WTC11 (cell line): Measurements from ENCODE around the genes C7orf31 and HNRNPA2B1.

DNA sequence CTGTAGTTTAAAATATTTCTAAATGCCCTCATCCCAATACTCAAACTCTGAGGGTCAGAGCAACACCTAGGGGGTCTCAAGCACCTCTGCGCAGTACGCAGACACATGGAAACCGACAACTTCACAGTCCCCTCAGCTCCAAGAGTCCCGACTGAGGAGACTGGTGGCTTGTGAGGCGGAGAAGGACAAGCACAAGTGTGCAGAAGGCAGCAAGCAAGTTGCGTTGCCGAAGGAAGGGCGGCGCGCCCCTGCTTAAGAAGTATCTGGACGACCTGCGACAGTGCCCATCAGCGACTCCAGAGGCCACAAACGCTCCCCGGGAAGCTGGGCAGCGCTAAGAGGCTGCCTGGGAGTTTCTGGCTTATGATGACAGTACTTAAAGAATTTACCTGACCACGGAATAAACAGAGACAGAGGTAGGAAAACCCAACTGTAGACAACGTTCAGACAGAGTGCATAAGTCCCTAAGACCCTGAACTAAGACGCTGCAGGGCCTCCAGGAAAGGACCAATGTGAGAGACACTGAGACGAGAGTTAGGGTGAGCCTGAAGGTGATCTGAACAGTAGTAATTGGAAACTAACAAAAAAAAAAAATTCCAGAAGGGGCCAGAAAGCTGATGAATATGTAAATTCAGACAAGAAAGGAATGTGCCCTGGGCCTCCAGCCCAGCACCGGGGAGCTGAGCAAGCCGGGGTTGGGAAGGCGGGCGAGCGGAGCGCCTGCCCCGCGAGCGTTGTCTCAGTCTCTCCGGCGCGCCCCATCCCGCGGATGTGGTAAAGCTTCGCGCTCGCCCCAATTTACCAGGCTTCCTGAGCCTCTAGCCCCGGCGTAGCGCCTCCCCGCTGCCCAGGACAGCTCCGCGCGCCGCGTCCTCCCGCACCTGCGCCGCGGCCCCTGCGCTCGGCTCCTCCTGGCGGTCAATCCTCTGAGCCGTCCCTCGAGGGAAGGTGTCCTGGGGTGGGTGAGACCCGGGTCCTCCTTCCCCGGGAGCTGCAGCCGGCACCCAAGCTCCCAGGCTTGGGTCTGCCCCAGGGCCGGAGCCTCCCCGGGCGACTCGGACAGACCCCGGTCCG lies 933 bp downstream of the OSBPL3 start:
- PRO-cap = bidirectional peak, plus-strand start at position 687 of the sequence, minus-strand start at position 514 of the sequence; bidirectional peak, plus-strand start at position 742 of the sequence, minus-strand start at position 773 of the sequence

DNA sequence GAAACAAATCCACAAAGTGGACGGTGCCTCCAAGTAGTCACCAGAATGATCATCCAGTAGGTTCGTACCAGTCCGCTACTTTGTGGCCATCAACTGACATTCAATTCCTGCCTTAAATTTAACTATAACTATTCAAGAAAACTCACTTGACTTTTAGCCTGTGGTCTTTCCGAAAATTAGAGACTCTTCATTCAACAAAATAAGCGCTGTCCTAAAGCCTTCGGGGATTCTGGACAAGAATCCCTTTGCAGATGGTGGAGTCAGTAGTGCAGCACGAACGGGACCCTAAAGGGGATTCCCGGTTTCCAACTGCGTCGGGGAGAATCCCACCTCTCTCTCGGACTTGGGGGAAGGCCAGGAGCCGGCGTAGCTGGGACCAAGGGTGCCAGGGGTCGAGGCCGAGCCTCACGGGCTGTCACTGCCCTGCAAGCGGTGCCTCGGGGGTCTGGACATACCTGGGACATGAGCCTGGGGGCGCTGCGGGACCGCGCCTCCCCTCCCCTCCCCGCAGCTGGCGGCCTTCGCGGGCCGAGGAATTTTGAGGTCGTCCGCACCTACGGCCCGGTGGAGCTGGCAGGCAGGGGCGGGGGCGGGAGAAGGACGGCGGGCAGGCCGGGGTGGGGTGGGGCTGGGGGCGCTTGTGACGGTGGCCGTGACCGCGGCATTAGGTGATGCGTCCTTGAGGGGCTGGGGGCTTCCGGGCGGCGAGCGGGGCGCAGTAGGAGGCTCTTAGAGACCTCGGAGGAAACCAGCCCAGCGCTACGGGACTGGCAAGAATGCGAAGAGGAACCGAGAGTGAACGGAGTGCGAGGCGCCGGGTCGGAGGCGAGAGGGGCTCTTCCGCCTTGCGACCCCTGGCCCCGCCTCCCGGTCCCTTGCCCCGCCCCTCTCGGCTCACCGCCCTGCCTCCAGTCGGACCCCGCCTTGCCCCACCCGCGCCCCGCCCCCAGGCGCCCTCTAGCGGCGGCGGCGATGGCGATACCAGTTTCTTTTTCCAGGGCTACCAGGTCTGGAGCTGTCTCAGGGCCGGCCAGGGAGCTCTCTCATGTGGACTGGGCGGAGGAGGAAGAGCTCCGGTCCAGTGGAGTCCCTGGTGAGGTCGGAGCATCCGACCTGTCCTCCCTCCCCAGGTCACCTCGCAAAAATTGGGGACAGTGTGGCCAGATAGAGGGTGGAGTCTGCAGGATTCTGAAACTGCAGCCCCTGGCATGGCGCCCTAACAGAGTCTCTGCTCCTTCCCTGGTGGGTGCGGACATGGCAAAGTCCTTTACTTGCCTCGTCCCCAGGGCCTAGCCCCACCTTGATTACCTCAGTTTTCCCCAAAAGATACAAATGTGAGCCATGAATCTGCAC lies at the start of gene C7orf31:
Gene C7orf31 (minus strand): TSS at position 839 of the 1,353 bp plus-strand sequence.
- PRO-cap = unidirectional peak, plus-strand start at position 341 of the sequence; bidirectional peak, plus-strand start at position 1,046 of the sequence, minus-strand start at position 797 of the sequence

- PRO-cap = no peak
Measured at GRCh38 chr7:25261138-25261559, 32.9 kb upstream of the NPVF start.

- PRO-cap = no peak
Measured at GRCh38 chr7:25326282-25326802, 98.1 kb upstream of the NPVF start.

DNA sequence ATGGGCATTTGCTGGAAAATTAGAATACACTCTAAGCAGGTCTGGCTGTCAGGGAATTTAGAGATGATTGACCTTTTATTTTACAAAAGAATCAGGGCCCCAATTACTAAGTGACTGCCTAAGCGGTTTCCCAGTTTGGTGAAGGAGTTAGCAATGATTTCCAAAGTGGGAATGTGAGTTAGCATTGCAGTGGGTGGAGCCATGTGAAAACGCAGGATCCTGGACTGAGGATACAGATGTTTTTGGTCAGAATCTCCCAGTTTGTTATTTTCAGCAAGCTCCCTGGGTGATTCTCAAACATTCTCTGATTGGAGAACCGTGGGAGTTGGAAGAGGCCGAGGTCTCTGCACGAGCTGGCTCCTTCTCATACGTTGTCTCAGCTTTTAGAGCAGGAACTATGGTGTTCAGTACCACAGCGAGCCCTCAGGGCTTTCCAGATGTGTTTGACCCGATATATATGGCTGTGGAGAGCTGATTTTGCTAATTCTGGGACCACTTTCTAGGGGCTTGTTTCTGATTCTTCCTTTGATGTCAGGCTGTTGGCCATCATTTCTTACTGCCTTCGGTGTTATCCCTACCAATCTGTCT lies 396.5 kb upstream of the NPVF start:
- PRO-cap = no peak

GRCh38 chr7:25752857-25753945 lies 398.8 kb upstream of the NFE2L3 start:
- PRO-cap = no peak

DNA sequence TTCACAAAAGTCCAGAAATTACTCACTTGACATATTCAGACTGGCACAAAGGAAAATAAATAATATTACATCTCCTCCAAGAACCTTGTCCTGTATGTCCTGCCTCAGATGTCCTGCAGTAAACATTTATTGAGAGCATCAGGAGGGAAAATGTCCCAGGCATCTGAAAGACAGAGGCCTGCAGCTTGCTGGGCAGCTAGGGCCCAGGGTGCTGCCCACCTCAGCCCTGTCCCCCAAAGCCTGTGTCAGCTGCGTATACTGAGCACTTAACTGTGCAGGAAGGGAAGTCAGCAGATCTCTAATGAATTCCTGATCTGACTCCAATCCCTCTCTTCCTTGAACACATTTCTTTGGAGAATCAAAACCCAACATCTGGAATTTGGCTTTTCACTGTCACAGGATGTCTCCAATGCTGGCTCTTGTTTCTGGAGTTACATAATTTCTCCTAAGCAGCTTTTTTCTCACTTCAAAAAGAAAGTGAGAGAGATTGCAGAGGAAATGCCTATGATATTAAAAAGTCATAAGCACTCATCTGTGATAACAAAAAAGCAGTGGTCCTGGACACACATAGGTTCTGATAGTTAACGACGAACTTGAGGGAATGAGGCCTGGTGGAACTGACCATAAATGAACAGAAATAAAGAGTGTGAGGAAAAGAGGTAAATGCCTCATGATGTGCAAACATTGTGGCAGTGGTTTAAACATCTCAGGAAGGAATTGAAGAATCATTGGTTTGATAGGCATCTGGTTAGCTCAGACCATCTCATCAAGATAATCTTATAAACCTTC lies 364.6 kb upstream of the NFE2L3 start:
- PRO-cap = no peak

DNA sequence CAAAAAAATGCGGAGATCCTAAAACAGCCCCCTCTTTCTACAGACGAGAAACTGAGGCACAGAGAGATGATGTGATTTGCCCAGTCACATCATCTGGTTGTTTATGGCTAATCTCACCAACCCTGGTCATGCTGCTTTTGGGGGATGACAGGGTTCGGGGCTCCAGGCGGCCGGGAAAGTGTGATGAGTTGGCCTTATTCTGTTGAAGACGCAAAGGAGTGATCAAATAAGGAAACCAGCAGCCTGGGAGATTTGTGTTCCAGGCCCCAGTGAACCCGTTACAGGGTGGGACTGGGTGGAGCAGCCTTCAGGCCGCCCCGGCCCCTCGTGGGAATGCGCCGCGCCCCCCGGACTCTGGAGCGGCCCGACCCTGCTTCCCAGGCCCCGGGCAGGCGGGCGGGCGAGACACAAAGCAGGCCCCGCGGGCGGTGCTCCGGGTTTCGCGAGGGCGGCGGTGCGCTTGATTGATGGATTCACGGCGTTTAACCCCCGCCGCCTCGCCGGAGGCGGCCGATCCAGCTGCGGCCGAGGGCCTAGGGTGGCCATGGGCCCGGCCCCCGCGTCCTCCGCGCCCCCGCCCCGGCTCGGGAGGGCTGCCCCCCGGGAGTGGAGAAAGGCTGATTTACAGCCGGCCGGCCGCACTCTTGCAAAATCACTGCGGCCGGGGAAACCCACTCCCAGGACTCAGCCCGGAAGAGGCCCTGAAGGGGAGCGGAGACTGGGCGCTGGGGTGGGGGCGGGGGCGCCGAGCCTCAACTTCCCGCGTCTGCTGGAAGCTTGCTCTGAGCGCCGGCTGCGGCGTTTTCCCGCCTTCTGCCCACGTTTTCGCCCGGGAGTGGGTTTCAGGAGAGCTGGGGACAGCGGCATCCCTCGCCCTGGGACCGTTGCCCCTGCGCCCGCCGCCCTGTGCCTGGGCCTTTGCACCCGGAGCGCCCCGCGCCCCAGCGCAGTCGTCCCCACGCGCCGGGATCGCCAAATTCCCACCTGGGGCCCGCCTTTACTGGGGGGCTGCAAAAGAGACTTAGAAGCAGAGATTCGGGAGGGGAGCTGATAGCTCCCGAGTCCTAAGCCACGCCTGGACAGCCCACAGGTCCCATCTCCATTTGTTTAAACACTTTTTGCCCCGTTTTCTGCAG lies 299.6 kb upstream of the NFE2L3 start:
- PRO-cap = no peak

DNA sequence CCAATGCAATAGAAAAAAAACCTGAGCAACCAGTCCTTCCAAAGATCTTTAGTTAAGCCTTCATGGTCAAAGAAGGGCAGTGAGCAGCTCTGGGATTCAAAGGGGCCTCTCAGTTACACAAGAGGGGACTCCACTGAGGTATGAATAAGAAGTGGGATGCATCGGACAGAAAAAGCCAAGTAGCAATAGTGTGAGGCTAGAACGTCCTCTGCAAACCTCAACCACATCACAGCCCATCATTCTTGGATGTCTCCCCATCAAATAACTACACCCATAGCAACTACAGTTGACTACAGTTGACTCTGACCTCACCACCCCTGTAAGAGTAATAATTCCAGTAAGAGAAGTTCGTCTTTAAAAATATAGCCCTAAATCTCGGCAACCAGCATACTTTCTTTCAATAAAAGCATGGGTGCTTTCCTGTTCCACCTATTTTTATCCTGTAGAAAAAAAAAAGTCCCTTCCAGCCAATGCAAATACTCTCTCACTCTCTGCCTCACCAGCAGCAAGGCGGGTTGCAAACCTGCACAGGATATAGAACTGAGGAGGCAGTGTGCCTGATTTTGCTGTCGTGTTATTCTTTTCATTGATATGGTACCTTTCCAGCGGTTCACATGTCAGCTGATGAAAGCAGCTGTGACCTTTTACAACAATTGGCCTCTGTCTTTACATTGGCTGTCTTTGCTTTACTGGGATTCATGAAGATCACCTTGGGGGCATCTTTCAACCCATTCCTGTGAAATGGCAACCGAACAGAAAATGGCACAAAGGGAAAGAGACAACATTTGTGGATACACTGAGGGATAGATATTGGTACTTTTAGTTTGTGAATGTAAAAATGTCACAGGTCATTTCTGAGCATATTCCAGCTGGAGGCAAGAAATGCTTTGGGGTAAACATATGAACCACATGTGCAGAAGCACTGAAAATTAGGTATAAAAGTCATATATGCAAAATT lies 187.4 kb upstream of the NFE2L3 start:
- PRO-cap = no peak

- PRO-cap = no peak
Measured at GRCh38 chr7:25967731-25968555, 184.1 kb upstream of the NFE2L3 start.

- PRO-cap = no peak
Measured at GRCh38 chr7:26159222-26159754, 7.3 kb downstream of the NFE2L3 start.

DNA sequence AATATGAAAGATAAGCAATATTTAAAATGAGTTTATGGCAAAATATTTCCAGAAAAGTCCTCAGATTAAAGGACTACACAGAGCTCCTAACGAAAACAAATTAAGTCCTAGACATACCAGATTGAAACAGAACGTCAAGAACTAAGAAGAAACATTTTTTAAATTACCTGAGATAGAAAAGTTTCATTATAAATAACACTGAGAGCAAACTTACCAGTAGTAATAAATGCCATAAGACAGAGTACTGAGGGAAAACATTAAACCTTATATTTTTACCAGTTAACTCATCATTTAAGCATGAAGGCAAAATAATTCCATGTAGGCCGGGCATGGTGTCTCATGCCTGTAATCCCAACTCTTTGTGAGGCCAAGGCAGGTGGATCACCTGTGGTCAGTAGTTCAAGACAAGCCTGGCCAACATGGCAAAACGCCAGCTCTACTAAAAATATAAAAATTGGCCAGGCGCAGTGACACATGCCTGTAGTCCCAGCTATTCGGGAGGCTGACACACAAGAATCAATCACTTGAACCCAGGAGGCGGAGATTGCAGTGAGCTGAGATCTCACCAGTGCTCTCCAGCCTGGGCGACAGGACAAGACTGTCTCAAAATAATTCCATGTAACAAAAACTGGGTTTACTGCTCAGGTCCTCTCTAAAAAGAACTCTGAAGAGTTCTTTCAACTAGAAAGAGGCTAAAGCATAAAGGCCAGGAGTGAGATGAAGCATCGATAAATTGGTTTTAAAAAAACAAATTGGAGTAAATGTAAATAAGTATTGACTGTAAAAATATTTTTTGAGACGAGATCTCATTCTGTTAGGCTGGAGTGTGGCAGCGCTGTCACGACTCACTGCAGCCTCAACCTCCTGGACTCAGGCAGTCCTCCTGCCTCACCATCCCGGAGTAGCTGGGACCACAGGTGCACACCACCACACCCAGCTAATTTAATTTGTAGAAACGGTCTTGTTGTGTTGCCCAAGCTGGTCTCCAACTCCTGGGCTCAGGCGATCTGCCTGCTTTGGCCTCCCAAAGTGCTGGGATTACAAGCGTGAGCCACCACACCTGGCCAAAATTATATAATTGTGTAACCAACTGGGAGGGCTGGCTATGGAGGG lies 18.2 kb downstream of the HNRNPA2B1 start:
- PRO-cap = no peak

GRCh38 chr7:26190470-26190962 lies 10.0 kb downstream of the HNRNPA2B1 start:
- PRO-cap = no peak

GRCh38 chr7:26192322-26193155 lies 8.0 kb downstream of the HNRNPA2B1 start:
- PRO-cap = no peak

GRCh38 chr7:26193706-26194161 lies 6.8 kb downstream of the HNRNPA2B1 start:
- PRO-cap = no peak

DNA sequence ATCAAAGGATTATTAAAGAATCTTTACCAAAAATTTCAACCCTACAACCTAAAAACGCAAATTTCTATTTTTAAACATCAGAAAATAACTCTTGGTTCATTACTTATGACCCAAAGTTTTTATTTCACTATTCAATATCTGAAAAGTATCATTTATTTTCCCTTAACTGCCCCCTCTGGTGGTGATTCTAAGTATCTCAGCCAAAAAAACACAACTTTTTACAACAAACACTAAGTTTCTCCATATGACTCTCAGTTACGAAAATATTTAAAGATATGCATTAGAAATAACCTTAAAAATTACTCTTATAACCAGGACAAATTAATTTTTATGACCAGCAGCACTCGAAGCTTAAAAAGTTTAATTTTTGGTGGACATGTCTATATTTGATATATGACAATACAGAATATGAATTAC lies 2.5 kb downstream of the HNRNPA2B1 start:
- PRO-cap = no peak

- PRO-cap = bidirectional peak, plus-strand start at chr7:26201053, minus-strand start at chr7:26200746
Measured at GRCh38 chr7:26200468-26200856, at the start of gene HNRNPA2B1. Gene HNRNPA2B1, minus strand, starts transcription at chr7:26200746.

- PRO-cap = unidirectional peak, minus-strand start at chr7:26202842
Measured at GRCh38 chr7:26202659-26203163, 1.2 kb downstream of the CBX3 start.

DNA sequence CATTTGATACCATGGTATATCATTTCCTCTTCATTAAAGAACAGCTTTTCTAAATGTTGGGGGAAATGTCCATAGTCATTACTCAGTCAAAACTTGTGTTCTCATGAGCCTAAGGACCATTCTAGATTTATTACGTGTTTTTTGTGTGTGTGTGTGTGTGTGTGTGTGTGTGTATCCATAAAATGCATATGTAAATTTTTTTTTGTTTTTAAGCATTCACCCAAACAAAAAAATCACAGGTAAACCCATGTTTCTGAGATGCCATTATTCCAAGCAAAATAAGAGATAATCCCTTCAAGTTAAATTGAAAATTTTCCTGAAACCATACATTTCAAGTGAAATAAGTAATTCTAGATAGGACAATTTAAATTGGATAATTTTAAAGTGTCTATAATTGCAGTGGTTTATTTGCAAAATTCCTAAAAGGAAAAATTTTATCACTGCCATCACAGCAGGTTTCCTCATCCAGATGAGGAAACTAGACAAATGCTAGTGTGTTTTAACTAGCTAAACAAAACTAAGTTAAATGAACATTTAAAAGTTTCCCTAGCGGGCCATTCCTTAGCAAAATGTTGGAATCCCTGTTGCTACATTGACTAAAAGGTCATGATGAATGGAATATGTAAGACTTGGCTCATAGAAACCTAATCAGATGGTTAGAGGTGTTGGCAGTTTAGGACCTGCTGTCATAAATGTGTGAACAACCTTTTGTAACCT lies 11.1 kb downstream of the CBX3 start:
- PRO-cap = no peak

DNA sequence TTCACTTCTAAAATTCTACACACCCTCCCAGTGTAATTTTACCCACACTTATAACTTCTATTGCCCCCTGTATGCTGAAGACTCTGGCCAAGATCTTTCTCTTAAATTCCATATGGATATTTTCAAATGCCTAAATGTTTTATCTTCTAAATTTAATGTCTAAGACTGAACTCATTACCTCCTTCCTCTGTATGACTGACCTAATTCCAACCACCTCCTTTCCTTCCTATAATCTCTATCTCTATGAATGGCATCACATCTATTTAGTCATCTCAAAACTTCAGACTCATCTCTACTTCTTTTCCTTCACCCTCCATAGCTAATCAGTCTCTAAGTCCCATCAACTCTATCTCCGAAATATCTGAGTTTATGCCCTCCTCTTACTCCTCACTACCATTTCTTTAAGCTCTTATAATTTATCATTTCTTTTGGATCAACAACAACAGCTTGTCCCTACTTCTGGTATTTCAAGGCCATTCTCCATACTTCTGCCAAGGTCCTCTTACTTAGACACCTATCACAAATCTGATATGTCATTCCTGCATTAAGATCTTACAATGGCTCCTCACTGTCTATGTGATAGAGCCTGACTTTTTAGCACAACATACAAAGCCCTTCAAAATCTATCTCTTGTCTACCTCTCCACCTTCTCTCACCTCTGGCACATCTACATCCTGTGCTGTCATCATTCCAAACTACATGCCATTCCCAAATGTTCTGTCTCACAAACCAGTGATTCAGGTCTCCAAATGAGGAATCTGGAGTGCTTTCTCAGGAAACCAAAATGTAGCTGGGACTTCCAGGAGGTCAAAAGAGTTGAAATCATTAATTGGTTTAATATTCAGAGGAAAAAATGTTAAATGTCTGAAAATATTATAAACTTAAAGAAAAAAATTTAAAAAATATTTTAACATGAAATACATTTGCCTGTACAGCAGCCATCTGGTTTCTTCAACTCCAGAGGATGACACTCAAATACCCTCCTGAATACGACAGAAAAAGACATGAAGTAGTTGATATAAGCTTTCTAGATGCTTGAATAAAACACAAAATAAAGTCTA lies 87.8 kb downstream of the SKAP2 start:
- PRO-cap = no peak